Metastatic Lung Carcinoma in the Adrenal Gland (tissue), 1 donor: ENCODE results near the genes CELF5 and TEKTIP1.

GRCh38 chr19:3154816-3155525, 19.1 kb downstream of the GNA15 start:
- PRO-cap, result bidirectional peak, plus-strand start at chr19:3155391, minus-strand start at chr19:3155142

DNA sequence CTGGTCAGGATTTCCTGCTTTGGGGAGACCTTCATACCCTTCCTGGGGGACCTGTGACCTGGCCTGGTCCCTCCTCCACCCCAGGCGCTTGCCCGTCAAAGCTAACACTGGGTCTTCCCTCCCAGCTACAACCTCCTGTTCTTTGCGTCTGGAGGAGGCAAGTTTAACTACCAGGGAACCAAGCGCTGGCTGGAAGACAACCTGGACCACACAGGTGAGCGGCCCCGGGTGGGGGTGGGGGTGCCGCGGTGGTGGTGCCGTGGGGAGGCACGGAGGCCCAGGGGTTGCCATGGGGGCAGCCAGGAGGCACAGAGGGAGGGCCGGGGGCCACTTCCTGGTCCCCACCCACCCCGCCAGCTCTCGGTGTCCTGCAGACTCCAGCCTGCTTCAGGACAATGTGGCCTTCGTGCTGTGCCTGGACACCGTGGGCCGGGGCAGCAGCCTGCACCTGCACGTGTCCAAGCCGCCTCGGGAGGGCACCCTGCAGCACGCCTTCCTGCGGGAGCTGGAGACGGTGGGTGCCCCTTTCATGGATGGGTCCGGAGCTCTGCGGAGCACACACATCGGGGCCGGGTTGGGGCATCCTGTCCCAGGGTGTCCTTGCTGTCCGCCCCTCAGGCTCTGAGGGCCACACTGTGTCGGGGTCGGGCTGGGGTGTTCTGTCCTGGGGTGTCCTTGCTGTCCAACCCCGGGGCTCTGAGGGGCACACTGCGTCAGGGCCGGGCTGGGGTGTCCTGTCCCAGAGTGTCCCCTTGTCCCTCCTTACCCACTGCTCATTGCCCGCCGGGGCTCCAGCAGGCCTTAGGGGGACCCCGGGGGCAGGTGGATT, 18.1 kb downstream of the NCLN start:
- PRO-cap, result no peak

GRCh38 chr19:3224308-3225432, at the start of gene CELF5:
Gene CELF5 (plus strand): TSS chr19:3224661.
- PRO-cap, result no peak

DNA sequence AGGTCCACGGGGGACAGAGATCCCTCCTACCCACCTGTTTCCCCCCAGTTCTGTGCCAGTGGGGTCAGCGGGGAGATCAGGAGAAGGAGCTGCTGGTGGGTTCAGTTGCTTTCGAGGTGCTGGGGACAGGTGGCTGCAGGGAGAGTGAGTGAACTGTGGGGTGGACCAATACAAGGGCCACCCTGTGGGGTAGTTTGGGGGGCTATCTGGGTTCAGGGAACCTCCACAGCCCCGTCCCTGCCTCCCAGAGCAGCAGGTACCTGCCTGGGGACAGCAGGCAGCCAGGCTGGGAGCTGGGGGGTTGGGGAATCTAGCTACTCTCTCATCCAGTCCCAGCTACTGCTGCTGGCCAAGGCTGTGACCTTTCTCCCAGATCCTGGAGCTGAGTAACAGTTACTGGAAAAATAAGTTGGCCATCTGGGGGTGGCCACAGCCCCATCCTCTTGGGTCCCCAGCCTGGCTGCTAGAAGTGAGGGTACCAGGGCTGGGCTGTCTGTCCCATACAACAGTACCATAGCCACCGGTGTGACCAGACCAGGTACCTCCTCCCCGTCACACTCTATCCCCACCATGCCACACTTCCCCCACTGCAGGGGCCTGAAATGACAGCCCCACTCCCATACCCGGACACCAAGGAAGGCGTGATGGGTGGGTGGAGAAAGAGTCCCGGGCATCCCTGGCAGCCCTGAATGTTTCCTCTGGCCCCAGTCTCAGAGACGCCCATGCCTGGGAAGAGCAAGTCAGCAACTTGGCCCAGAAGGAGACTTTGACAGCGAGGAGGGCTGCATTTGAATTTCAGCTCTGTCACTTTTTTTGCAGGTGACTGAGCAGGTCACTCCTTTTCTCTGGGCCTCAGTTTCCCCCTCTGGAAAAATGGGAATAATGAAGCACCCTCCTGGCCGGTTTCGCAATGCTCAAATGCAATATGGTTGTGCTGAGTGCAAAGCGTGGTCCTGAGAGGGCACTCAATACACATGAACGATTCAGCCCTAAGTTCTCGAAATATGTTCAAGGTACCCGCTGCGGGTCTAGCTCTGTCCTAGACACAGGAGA, 30.8 kb upstream of the NFIC start:
- PRO-cap, result no peak

DNA sequence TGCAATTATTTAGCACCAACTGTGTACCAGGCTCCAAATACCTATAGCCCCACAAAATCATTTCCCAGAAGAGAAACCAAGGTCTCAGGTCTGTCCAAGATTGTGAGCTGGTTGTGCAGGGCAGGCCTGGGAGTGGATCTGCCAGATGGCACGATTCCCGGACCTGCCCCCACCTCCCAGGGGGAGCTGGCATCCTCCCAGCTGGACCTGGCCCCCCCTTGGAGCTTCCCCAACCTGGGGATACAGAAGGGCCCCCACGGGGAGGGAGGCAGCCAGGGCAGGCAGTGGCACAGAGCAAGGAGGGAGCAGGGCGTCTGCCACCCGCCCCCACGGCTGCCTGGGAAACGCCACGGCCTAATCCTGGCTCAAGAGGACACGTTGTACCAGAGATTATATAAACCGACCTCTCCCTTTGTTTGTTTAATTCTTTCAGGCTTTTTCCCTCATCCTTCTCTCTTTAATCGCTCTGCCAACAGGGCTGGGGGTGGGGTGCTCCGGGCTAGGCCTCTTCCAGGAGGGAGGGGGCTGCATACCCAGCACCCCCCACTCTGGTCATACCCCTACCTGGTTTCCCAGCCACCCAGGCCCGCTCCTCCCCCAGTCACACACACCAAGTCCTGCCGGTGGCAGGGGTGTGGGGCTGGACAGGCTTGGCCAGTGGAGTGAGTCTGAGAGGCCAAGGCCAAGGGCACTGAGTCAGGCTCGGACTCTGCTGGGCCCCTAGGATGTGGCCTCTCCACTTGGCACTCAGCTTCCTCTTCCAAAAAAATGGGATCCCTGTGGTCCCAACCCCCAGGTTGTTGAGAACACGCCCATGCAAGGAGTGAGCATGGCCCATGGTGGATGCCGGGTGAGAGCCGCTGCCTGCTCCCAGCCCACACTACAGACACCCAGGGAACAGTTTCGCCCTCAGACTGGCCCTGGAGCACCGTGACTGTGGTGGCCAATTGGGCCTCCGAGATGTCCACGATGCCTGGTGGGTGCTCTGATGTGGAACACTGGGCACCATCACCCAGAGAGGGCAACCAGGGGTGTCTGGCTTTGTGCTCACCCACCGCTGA, 29.5 kb upstream of the NFIC start:
- PRO-cap, result no peak

DNA sequence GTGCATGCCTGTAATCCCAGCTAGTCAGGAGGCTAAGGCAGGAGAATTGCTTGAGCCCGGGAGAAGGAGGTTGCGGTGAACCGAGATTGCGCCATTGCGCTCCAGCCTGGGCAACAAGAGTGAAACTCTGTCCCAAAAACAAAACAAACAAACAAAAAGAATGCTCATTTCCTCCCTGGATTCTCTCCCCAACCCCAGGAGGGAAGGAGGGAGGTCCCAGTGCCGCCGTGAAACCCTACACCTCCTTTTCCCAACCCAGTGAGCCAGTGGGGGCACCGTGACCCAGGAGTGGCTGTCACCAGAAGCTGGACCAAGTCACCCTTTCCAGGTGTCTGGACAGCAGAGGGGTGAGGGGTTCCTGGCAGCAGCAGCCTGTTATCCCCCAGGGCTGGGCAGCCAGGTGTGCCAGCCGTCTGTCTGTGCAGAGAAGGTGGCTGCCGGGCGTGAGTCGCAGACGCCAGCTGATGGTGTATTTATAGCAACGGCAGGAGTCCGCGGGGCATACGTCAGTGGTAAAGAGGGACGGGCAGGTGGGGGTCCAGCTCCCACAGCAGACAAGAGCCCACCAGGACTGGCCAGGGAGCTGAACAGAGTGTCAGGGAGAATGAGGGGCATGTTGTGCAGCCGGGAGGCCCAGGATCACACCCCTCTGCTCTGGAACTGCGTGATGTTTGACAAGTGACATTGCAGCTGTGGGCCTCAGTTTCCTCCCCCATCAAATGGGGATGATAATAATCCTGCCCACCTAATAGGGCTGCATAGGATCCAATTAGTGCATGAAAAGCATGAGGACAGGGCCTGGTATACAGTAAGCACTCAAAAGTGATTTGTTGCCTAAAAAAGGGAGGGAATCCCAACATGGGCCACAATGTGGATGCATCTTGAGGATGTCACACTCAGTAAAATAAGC, 23.7 kb downstream of the NFIC start:
- PRO-cap, result no peak

GRCh38 chr19:3459279-3460081, 20.8 kb downstream of the SMIM24 start:
- PRO-cap, result no peak

DNA sequence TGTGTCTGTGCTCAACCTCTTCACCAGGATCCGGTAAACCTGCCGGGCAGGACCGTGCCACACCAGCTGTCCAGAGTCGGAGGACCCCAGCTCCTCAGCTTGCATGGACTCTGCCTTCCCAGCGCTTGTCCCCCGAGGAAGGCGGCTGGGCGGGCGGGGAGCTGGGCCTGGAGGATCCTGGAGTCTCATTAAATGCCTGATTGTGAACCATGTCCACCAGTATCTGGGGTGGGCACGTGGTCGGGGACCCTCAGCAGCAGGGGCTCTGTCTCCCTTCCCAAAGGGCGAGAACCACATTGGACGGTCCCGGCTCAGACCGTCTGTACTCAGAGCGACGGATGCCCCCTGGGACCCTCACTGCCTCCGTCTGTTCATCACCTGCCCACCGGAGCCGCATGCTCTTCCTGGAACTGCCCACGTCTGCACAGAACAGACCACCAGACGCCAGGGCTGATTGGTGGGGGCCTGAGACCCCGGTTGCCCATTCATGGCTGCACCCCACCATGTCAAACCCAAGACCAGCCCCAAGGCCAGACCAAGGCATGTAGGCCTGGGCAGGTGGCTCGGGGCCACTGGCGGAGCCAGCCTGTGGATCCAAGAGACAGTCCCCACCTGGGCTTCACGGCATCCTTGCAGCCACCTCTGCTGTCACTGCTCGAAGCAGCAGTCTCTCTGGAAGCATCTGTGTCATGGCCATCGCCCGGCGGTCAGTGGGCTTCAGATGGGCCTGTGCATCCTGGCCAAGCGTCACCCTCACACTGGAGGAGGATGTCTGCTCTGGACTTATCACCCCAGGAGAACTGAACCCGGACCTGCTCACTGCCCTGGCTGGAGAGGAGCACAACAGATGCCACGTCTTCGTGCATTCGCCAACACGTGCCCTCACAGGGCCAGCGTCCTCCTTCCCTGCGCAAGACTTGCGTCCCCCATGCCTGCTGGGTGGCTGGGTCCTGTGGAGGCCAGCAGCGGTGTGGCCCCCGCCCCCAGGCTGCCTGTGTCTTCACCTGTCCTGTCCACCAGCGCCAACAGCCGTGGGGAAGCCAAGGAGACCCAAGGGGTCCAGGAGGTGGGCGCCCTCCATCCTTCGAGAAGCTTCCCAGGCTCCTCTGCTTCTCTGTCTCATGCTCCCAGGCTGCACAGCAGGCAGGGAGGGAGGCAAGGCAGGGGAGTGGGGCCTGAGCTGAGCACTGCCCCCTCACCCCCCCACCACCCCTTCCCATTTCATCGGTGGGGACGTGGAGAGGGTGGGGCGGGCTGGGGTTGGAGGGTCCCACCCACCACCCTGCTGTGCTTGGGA, 3.7 kb upstream of the TEKTIP1 start:
- PRO-cap, result no peak

GRCh38 chr19:3537047-3537775, 1.8 kb upstream of the TEKTIP1 start:
- PRO-cap, result no peak

DNA sequence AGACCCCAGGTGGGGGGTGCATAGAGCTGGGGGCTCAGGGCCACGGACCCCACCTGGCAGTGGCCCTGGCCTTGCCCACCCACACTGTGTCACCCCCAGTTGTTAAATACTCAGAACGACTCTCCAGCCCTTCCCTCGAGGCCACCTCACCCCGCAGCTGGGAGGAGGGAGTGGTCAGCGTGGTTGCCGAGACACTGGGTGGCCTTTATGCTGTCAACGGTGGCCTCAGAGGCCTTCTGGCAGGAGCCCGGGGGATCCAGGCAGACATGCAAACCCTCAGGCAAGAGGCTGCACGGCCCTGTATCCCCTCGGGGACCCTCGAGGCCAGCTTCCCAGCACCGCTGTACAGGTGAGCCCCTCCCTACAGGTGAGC, at the start of gene TEKTIP1:
Gene TEKTIP1, plus strand, starts transcription at position 263 of the 373 bp plus-strand sequence.
- PRO-cap, result no peak

- PRO-cap, result no peak
These were observed 5.4 kb downstream of the TEKTIP1 start for GRCh38 chr19:3543980-3545119.

DNA sequence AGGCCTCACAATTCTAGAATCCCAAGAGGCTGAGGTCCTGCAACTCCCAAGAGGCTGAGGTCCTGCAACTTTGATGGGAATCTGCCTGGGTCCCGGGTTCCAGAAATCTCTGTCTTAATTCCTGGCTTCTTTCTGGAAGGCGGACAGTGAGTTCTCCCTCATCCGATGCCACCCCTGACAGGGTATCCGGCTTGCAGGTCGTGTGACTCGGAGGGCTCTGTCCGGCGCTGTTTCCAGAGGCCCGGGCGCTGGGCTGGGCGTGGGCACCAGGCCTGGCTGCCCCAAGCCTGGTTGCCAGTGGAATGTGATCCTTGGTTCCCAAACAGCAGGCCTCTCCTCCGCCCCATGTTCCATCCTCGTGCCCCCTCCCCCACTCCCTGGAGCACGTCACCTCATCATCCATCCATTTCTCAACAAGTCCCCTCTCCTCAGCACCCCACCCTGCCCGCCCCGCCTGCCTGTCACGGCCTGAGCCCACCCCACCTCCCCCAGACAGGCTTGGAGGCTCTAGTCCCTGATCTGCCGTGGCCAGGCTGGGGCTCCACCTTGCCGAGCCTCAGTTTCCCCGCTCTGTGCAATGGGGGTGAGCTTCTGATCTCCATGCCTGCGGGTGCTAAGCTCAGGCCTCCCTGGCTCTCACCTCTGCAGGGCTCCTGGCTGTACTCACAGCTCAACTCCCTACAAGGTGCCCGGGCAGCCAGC, 2.4 kb downstream of the TBXA2R start:
- PRO-cap, result no peak

DNA sequence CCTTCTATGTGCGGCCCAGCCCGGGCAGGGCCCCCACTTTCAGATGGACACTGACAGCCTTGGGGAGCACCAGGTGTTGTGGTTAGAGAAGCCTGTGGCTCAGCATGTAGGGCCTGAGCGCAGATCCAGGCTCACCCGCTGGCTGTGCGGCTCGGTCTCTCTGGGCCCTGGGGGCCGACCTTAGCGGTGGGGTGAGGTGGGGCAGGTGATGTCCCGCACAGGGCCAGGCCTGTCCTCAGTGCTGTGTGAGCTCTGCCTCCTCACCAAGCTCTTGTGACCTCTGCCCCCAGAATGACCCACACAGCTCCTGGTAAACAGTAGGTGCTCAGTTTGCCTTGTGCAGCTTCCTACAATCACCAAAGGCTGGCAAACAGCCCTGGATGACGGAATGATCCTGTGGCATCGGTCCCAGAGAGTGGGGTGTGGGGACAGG, 18.0 kb upstream of the CACTIN start:
- PRO-cap, result no peak

GRCh38 chr19:3687529-3688241, 12.6 kb downstream of the PIP5K1C start:
- PRO-cap, result no peak

DNA sequence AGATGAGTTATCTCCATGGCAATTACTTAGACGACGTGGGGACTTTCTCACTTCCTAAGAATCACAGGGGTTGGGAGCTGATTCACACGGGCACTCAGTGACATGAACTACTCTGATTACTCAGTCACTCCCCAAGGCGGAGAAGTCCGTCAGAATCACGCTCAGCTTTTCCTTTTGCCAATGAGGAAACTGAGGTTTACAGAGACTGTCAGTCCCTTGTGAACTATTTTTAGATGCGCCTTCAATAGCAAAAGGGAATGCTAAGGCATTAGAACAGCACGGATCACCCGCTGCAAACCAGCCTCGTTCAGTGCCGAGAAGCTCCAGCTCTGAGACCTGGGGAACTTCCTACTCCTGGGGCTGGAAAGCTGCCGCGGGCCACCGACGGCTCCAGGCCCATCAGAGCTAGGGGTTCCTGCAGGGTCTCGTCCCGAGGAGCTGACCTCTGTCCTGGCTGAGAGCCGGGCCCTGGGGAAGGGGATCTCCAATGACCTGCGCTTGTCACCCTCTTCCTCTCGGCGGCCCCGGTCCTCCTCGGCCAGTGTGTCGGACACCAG, 32.5 kb upstream of the MATK start:
- PRO-cap, result no peak

- PRO-cap, result no peak
These were observed 12.8 kb downstream of the NMRK2 start for GRCh38 chr19:3945790-3946044.

DNA sequence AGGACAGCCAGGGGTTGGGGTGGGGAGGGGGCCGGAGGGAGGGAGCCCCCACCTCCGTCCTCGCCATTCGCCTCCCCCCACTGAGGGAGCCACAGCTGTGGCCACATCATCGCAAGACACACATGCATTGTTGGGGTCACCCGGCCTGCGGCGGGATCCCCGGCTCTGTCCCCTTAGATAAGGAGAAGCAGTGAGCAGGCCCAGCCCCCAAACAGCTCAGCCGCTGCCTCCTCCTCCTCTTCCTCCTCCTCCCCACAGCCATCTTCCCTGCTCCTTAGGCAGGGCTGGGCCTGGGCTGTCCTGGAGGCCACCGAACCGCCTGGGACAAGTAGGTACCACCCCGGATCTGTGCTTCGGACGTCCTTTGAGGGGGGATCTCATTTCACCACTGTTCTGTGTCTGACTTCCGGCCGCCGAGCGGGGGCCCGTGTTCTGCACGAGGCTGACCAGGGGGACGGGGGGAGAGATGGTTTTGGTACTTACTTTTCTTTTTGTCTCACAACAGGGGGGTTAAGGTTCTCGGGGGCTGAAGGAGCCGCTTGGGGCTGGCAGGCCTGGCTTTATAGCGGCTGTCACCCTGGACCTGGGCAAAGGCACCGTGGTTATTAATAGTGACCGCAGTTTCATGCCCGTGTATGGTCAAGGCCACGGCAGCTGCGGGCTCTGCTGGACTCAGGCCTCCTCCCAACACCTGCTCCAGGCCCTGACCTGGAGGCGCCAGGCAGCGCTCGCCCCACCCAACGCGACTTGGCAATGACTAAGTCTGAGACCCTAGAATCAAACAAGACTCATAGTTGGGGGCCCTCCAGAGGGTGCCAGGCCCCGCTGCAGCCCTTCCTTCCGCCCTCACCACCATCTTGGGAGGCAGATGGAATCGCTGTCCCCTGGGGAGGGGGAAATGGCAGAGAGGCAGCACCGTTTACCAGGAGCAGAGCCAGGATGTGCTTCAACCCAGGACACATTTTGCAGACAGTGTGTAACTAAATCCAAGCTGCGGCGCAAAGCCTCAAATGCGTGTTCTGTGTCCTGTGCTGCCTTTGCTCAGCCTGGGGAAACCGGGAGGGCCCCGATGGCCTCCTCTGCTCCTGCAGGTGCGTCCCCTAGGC, 18.3 kb downstream of the NMRK2 start:
- PRO-cap, result no peak

GRCh38 chr19:4023493-4024322, 16.2 kb downstream of the PIAS4 start:
- PRO-cap, result no peak

DNA sequence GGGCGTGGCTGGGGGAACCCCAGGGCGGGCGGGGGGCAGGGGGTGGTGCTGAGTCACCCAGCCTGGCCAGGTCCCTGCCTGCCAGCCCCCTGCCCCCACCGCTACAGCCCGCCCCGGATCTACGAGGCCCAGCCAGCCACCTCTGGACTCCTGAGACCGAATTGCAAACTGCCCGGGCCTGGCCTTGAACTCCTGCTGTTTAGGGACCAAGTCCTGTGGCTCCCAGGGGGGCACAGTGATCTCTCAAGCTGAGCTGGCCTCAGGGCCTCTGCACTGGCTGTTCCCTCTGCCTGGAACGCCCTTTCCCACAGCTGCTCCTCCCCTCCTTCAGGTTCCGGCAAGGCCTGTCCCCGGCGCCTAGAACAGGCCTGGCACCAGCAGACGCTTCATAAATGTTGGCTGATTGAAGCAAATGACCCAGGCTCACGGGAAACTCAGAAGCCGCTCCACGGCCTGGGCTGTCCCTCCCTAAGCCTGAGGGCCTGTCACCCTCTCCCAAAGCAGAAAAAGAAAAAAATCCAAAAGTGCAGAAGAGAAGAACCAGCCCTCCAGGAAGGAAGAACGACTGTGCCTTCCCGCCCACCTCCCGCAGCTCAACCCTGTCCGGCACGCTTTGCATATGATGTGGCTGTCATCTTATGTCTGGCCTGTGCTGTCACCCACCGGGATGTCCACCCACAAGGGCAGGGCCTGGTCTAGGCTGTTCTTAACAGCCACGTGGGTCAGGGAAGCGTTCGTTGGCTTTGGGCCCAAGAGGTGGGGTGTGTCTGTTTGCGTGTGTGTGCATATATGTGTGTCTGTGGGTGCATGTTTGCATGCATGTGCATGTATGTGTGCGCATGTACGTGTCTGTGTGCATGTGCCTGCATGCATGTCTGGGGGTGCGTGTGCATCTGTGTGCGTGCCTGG, 13.9 kb downstream of the ZBTB7A start:
- PRO-cap, result no peak

DNA sequence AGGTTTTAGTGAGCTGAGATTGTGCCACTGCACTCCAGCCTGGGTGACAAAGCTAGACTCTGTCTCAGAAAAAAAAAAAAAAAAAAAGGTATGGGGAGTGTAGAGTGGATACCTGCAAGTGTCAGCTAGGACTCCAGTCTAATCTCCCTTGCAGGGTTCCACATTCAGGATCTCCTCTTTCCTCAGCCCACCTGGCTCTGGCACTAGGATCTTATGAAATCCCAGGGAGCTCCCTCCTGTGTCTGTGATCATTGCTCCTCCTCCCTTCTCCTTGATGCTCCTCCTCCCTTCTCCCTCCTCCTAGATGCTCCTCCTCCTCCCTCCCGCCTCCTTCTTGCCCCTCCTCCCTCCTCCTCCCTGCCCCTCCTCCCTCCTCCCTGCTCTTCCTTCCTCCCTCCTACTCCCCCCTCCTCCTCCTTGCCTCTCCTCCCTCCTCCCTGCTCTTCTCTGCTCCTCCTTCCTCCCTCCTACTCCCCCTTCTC, 14.7 kb upstream of the ZBTB7A start:
- PRO-cap, result no peak